Duodenum (tissue), 1 donor: ENCODE measurements around a stretch of chr2.

DNA sequence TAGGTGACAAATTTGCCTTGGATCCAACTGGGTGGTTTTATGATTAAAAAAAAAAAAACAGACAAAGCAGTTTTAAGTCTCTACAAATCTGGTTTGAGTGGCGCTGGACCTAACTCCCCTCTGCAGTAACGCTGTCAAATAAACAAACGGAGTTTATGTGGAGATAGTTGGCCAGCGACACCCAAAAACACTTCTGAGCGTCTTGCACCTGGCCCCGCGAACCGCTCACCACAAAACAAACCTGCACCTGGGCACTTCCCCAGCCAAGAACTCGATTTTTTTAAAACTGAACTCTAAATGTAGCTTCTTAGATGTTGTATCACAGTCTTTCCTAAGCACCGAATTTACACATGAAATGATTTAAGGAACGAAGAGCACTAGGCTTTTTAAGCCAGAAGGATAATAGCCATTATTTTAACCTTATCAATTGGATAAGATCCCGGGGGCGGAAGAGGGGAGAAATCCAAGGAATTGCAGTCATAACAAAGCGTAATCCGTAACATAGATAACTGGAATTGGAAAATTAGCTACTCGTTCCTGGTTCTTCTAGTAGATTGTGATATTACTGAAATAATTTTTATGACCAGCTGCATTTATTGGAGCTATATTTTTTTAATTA is 851 bp upstream of the KANSL1L start:
- PRO-cap = unidirectional peak, minus-strand start at position 130 of the sequence

DNA sequence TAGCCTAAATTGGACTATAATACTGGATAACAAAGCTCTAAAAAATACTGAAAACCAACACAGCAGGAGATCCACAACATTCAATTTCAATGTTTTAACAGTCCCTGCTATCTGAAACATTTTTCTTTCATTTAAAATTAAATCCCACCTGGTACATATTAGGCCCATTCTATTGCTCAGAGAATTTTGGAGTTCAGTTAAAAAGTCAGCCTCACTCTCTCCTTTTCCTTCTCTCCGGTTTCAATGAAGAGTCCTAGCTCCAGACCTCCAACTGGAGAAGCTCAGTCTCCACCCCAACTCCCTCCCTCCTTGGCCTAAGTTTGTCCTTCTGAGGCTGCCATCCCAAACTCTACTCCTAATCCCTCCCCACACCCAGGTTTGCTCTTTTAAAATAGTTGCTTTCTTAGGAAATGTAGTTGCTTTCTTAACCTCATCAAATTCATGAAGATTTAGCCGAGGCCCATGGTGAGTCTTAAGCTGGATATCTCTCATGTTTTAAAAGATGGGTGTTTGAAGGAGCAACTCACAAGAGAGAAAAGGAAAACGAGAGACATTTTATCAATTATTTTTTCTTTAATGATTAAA is 835 bp upstream of the LANCL1 start:
- PRO-cap = no peak

GRCh38 chr2:210555527-210555815 is 928 bp upstream of the CPS1 start:
- PRO-cap = no peak

- PRO-cap = no peak
Measured at GRCh38 chr2:211086369-211086589, 529.9 kb downstream of the CPS1 start.

DNA sequence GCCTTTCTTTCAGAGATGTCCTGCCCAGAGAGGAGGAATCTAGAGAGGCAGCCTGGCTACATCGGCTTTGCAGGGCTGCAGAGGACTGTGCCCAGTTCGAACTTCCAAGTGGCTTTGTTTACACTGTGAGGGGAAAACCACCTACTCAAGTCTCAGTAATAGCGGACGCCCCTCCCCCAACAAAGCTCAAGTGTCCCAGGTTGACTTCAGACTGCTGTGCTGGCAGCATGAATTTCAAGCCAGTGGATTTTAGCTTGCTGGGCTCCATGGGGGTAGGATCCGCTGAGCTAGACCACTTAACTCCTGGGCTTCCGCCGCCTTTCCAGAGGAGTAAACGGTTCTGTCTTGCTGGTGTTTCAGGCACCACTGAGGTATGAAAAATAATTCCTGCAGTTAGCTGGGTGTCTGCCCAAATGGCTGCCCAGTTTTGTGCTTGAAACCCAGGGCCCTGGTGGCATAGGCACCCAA is 300.8 kb downstream of the ERBB4 start:
- PRO-cap = no peak

DNA sequence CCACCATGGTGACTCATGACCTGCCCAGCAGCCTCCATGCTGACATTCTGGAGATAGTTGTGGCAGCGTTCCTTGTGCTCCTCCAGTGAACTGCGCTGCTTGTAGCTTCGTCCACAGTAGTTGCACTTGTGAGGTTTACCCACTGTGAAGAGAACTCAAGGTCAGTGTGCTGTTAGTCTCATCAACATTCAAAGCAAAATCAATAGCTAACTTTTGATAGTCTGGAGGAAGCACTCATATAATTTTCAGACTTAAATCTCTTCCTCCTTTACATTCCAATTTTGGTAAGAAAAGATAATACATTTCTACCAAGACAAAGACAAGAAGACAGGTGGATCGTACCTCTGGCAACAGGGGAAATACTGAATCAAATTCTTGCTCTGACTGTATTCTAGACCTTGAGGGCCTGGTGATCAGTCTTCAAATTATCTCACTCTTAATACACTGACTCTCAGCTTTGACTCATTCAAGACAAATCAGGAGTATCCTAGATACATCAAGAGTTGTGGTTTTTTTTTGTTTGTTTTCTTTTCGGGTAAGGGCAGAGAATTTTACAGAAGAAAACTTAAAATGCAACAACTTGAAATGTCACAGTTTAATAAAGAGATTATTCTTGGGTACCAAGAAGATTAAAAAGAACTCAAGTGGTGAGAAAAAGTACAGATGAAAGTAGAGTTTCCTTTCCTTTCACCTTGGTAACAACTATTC is 129.3 kb downstream of the IKZF2 start:
- PRO-cap = no peak

DNA sequence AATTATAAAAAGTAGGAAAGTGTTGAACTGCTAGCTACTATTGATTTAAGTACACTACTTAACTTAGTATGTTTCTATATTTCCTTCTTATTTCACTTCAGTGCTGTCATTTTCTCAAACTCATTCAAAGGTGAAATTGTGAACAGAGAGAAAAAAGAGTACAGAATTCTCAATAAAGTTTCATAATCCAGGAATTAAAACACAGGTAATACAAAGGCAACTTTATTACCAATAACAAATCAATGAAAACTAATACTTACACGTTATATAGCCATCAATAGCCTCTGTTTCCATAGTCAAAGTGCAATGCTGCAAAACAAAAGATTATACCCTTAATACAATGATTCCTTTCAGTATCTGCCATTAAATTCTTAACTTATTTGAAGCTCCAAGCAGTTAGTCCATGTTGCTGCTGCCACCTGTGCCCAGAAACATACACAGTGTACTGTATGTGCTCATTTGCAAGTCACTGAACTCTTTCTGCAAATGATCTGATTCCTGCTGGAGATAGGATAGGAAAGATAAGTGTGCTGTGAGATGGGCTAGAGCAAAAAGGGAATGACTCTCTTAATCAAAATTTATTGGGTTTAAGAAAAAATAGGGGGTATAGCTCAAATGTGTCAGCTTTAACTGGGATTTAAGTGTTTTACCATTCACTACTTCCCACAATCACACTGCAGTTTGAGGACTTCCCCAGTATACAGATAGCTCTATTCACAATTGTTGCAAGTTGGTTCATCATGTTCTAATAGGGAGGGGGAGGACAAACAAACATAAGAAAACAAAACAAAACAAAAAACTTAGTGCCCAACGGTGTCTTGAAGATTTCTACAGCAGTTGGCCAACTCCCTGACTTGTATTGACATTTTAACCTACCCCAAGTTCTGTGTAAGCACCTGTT is 2.8 kb downstream of the IKZF2 start:
- PRO-cap = no peak

- PRO-cap = no peak
Measured at GRCh38 chr2:214328758-214329413, 82.0 kb upstream of the VWC2L start.

GRCh38 chr2:214683467-214683951 is 126.0 kb downstream of the BARD1 start:
- PRO-cap = no peak

GRCh38 chr2:214780965-214781702 is 28.3 kb downstream of the BARD1 start:
- PRO-cap = no peak

DNA sequence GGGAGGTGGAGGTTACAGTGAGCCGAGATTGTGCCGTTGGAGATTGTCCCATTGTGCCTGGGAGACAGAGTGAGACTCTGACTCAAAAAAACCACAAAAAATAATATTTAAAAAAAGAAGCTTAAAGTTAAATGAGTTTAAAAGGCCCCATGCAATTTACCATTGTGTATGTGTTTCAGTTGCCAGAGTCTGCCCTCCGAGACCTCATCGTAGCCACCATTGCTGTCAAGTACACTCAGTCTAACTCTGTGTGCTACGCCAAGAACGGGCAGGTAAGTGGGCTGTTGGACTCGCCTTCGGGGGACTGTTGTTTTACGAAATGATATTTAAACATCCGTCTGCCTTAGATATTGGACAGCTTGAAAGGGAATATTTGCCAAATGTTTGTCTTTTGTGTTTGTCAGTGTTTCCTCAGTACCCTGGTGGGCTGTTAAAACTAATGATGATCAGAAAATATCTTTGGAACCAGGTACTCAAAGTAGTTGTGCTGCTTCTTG is 32.8 kb downstream of the ATIC start:
- PRO-cap = no peak

GRCh38 chr2:215388083-215388616 is 47.7 kb downstream of the FN1 start:
- PRO-cap = no peak

GRCh38 chr2:215391390-215391964 is 44.4 kb downstream of the FN1 start:
- PRO-cap = no peak

DNA sequence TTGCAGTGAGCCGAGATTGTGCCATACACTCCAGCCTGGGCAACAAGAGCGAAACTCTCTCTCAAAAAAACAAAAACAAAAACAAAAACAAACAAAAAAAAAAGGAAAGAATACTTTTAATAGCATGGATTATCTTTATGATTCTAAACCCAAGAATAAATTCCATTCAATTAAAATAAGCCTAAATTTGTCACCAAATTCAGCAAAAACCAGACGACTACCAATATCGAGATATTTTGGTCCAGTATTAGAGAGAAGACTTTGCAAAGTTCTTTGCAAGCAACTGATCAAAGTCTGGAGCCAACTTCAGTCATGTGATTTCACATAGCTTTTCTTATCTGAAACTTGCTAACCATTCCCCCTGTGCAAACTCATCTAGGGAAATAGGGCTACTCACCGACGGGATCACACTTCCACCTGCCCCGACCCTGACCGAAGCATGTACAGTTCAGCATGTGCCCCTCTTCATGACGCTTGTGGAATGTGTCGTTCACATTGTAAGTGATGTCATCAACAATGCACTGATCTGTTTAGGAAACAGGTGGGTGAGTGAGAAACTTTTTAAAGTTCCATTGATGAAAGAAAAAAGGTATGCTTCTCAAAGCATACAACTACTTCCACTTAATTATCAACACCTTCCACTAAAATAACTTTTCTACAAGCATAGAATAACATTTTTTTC is 15.5 kb downstream of the FN1 start:
- PRO-cap = no peak

DNA sequence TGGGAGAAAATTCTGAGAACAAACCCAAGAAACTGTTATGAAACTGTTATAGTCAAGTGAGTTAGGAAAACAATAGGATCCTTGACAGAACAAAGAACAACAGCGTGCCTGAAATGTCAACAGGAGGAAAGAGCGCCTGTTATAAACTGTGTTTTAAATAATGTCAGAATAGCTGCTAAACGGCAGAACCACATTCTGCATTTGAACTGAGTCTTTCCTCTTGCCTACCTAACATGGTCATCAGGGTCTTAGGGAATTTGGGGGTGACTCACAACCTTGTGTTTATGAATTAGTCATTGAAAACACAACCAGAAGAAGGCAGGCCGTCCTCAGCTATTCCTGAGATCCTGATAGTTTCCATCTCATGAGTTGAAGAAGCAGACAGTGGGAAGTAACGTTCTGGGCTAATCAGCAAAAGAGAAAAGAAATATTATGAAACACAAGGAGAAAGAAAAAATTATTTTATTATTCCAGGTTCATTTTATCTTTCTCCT is 222.0 kb upstream of the FN1 start:
- PRO-cap = no peak

- PRO-cap = no peak
Measured at GRCh38 chr2:215773154-215773495, 240.2 kb downstream of the MREG start.

- PRO-cap = no peak
Measured at GRCh38 chr2:215848696-215849284, 164.6 kb downstream of the MREG start.

- PRO-cap = no peak
Measured at GRCh38 chr2:216447316-216447838, 35.1 kb downstream of the SMARCAL1 start.

- PRO-cap = no peak
Measured at GRCh38 chr2:216540737-216541529, 42.3 kb downstream of the RPL37A start.

DNA sequence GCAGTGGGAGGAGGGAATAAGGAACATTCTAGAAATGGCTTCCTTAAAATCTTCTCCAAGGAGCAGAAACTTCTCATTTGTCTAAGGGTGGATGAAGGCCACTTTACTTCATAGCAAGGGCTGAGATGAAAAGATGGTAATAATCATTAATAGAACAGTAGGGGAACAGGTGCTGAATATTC is 23.9 kb downstream of the IGFBP5 start:
- PRO-cap = no peak